Bronchial epithelial cell (primary cell): ENCODE data around the gene CPVL.

DNA sequence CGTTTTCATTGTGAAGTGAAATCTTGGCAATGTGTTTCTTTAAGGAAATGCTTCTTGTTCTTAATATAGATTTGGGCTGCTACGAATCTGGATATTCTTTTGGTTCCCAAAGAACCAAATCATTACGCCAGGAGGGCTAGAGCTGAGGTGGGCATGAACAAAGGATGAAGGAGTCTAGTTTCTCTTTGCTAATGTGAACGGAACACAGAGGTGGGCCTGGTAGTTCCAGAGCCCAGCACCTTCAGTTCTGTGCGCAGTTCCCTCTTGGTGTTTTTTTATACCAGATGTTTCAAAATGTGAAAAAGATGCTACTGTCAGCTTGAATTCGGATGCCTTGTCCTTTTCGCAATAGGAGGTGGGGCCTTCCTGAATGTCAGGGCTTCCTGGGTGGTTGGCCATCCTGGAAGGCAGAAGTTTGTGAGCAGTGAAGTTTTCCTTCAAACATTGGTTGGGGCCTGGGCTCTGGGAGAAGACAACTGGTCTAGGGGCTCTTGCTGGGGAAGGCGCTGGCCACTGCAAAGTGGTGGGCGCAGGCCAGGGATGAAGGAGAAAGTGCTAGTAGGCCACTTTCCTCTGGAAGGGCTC, 56.6 kb upstream of the JAZF1 start:
- RRBS, 2 experiments: no CpG with 5 or more reads among the region's 9 CpGs

DNA sequence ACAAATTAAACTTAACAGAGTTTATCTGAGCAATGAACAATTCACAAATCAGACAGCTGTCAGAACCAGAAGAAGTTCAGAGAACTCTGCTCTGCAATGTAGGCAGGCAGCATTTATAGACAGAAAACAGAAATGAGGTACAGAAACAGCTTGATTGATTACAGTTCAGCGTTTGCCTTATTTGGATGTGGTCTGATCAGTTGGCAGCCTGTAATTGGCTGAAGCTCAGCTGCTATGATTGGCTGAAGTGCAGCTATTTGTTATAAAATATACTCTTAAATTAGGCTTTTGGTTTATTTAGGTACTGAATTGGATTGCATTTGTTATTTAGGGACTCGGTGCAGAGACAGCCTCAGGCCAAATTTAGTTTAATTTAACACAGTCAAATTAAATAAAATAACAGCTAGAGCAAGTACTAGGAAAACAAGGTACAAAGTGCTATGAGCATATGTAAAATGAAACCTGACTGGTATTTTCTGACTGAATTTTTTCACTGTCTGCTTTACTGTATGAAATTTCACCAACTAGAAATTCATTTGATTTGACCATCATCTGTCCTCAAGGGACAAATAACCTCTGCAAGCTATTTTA, 85.9 kb upstream of the JAZF1 start:
- RRBS, 2 experiments: no CpG with 5 or more reads among the region's 2 CpGs

DNA sequence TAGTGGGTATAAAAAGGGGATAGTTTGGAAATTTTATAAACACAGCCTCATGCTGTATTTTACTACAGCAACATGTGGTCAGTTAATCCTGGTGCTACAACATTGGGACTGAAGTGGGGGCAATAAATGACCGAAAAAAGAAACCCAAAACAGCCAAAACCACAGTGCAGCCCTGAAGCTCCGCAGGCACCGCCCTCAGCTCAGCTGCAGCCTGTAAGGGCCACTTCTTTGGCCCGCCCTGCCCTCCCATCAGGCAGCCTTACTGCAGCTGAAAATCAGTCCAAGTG, 104.0 kb downstream of the CREB5 start:
- RRBS, 2 experiments: no CpG with 5 or more reads among the region's 4 CpGs

GRCh38 chr7:28732029-28732626, 226.0 kb downstream of the TRIL start:
- RRBS, 2 experiments: no CpG with 5 or more reads among the region's 11 CpGs

- RRBS, 2 experiments: no CpG with 5 or more reads among the region's 18 CpGs
Measured at GRCh38 chr7:28958816-28959604, 880 bp upstream of the TRIL start.

- RRBS, 2 experiments: no CpG with 5 or more reads among the region's 34 CpGs
Measured at GRCh38 chr7:29146308-29147121, at the start of gene CPVL. Gene CPVL (minus strand): TSS chr7:29146537.

DNA sequence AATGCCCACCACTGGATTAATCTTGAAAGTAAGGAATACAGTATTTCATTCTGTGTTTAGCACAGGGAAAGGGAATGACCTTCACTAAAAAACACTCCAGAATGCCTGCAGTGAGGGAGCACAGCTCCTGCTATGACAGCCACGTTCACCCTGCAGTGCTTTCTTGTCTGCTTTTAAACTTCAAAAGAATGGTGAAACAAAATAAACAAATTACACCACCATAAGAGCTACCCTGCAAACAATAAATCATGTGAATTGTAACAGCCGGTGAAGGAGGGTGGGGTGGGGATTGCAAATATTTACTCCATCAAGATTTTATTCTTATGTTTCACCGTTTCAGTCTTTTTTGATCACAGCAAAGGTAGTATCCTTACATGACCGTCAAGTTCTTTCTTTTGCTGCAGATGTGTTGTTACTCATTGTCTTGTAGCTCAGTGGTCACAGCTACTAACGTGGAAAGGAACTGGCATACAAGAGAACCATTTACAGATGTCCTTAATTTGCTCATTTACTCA, 4.2 kb upstream of the CHN2 start:
- RRBS, 2 experiments: no CpG with 5 or more reads among the region's 5 CpGs

DNA sequence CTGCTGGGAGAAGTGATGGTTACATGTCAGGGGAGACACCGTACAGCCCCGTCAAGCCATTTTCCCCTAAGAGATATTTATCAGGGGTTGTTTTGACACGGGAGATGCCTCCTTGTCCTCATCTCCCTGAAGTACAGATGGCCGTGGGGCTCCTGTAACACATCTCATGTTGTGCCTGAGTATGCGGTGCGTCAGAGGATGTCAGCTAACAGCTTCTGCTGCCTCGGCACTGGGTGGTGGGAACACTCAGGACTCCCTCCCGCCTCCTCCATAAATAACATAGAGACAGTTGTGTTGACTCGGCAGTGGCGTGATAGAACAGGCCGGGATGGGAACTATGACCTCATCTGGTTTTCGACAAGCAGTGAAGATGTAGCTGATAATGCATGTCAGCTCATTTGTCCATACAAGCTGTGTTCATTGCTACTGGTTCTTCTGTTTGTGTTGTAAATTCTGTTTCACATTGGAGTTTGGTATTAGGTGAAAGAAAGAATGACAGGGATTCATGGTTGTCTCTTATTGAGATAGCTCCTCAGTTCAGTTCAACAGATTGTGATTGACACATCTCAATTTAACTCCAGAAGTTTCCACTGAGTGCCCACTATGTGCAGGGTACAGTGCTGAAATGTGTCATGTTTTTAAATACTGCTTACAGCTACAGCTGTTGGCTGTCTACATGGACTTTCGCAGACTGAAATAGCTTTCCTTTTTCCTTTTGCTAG, 87.3 kb downstream of the CHN2 start:
- RRBS, 2 experiments: no CpG with 5 or more reads among the region's 13 CpGs

- RRBS, 2 experiments: no CpG with 5 or more reads among the region's 11 CpGs
Measured at GRCh38 chr7:29304632-29305404, 110.2 kb downstream of the CHN2 start.

- RRBS, 2 experiments: no CpG with 5 or more reads among the region's 2 CpGs
Measured at GRCh38 chr7:29488170-29488509, 75.5 kb upstream of the PRR15 start.

DNA sequence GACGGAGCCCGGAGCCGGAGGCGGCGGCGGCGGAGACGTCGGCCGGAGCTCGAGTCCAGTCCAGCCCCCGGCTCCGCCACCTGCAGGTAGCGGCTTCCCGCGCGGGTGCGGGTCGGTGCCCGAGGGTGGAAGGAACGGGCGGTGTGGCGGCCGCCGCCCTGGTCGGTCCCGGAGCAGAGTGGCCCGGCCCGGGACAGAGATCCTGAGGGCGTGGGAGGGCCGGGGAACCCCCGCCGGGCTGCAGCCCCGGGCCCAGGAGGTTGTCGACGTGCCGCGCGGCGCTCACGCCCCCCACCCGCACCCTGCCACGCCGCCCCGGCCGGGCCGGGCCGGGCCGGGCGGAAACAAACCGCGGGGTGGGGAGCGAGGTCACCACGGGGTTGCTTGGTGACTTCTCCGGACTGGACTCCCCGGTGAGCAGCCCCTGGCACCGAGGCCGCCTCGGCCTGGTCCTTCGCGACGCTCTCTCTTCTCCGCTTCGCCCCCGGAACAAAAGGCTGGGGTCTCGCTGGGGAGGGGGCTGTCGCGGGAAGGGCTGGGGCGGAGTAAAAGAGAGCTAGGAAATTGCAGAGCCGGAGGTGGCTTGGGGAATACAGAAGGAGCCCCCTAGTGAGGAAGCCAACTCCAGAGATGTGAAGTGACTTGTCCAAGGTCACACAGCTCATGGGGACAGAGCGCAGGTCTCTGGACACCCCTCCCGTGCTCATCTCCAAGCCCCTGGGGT, 447 bp downstream of the WIPF3 start:
- RRBS, 2 experiments: 2% methylated on average over 40 to 47 of the region's 72 CpGs

- RRBS, 2 experiments: no CpG with 5 or more reads among the region's 3 CpGs
Measured at GRCh38 chr7:29964932-29965292, 24.7 kb downstream of the SCRN1 start.

DNA sequence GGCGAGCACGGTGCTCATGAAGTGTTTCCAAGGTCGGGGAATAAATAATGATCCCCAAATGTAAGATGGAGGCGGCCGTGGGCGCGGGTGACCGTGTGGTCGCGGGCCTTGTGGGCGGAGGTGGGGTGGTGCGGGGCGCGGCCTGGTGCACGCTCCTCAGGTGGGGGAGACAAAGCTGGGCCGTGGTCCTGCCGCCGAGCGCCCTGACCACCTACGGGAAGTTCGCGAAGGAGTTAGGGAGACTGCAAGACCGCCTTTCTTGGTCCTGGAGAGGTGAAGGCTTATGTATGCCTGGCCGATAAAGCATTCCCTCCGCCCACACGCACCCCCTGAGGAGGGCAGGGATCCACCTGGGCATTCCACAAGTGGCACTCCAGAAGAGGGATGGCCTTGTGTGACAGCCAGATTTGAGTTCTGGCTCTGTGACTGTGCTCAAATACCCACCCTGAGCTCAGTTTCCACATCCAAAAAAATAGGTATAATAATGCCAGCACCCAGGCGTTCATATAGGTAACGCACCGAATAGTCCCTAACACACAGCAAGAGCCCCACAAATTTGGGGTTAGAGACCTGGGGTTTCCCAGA, 1.6 kb downstream of the MTURN start:
- RRBS, 2 experiments: no CpG with 5 or more reads among the region's 29 CpGs

- RRBS, 2 experiments: no CpG with 5 or more reads among the region's 22 CpGs
Measured at GRCh38 chr7:30145625-30146721, 11.2 kb downstream of the MTURN start.

DNA sequence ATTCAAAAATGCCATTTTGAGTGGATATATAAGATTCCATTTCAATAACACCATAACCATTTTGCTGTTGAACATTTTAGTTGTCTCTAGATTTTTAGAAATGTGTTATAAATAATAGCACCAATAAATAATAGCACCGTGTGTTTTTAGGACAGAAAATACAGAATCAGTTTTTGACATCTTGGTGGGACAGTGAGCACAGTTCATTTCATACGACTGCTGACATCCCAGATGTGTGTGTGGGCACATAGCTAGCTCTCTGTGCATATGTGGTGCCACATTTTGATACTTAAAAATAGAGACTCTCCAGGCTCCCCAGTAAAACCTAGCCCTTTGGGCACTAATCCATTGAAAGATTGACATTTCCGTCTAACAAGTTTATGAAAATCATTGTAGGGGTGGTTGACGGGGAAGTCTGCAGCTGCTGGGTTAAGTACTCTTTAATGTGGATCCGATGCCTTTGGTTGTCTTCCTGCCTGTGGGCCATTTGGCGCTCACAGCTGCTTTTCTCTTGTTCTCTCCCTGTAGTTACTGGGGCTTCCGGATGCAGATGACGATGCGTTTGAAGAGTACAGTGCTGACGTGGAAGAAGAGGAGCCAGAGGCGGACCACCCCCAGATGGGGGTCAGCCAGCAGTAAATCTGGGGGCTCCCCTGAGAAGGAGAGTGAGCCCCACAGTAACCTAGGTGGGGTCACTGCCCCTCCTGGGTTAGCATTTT, 22.3 kb downstream of the MTURN start:
- RRBS, 2 experiments: no CpG with 5 or more reads among the region's 11 CpGs

- RRBS, 2 experiments: no CpG with 5 or more reads among the region's 2 CpGs
Measured at GRCh38 chr7:30182151-30182550, 47.4 kb downstream of the MTURN start.

GRCh38 chr7:30285475-30285735, 1.0 kb downstream of the ZNRF2 start:
- RRBS, 2 experiments: 2% methylated on average over 4 of the region's 44 CpGs

DNA sequence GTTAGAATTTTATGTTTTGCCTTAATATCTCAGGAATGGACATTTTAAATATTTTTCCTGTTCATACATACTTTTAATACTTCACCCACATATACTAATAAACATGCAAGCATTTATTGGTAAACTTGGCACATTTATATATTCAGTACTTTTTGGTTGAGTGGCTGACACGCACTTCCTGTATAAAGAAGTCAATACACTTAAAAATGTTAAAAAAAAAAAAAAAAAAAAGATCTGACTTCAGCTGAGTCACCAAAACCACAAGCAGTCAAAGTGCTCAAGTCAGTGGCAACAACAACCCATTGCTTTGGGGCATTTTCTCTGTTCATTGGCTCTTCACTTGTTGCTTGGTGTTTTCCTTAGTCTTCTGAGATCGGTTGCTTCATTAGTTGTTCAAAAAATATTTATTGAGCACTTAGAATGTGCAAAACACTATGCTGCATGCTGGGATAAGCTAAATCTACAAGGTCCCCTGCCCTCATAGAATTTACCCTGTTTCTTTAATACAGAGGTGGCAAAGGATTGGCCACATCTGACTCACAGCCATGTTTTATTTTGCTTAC, 63.6 kb downstream of the ZNRF2 start:
- RRBS, 2 experiments: no CpG with 5 or more reads among the region's 2 CpGs

GRCh38 chr7:30368820-30369312, 84.5 kb downstream of the ZNRF2 start:
- RRBS, 2 experiments: no CpG with 5 or more reads among the region's 4 CpGs